Umbilical cord (tissue), 2 donors: ENCODE results near the genes DDX59, GPR25 and CACNA1S.

DNA sequence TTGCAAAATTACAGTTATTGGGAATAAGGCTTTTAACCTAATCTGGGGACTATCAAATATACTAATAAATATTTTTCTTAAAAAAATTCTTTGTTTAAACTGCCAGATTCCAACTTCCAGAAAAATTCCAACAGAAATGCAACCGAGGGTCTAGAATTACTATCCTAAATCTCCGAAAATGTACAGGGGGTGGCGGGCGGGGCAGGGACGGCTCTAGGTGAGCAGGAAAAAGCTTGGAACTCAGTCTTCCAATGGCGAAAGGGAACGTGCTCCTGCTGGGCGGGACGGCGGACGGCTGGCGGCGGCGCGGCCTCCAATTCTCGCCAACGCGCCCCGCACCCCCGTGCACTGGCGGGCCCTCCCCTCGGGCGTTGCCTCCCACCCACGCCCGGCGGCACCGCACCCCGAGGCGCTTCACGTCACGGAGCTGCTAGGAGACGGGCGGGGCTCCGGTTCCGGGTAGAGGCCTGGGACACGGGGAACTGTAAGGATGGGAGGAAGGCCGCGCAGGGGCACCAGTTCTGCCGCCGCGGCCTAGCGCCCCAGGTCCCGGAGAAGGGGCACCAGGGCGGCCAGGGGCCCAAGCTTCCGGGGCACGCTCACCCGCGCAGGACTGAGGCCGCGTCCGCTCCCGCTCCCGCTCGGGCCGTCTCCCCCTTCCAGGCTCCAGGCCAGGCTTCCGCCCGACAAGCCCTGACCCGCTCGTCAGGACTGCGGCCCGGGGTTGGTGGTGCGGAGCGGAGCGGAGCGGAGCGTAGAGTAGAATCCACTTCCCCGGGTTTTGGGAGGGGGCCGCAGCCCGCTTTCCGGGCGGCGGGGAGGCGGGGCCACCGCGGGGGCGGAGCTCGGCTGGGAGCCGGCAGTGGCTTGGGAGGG is at the start of gene DDX59:
TSS of gene DDX59 (minus strand) at position 744 of the 876 bp plus-strand sequence.
- RAMPAGE, long total RNA = start-site peak on the minus strand centred at position 693 of the sequence, 121 bp wide, 15 and 21 reads in 2 replicates

DNA sequence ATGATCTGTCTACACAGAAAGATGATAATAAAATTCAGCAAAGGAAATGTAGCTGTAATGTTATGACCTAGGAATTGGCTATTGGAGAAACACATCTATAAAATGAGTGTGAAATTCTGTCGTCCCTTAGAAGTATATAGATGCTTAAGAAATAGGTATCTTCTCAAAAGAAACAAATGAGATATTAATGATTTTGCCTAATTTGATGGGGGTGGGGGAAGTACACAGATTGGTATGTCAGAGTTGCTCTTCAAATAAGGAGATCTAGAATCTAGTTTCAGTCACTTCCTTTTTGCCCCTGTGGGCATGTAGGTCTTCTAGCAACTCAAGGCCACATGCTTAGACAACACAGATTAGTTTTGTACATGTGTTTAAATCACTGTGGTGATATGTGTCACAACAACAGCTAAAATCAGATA is 10.6 kb upstream of the GPR25 start:
- RAMPAGE, long total RNA = no peak

DNA sequence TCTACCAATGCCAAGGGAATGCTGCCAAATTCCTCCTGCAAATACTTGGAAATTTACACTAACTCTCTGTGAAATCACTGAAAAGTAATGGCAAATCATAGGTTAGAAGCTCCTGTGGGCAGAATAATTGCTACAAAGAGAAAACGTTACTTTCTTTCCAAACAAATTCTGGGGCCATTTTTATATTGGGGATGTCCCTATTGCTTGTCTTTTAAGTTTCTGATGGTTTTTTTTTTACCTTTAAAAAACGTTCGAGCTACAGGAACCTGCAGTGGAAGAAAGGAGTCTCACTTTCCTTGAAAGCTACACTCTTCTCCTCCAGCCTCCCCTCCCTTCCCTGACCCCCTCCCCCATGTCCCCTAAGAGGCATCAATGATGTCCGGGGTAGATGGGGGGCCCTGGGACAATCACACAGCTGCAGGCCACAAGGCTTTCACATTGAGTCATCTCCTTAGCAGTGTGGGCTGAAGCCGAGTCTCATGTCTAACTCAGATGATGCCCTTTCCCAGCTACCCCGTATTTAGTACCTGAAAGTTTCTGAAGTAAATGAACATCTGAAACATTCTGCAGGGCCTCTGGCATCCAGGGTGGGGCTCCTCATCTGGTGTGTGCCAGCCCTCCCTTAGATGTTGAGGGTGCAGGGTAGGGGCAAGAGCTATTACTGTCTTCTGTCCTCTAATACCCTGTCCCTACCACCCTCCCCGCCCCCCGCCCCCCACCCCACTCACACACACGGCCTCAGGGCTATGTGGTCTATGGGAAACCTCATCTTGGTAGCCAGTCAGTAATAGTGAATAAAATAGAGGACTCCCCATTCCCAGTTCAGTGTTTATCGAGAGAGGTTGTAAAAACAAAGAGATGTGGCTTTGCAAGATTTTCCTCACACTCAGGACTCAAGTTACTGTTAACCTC is 6.2 kb upstream of the GPR25 start:
- RAMPAGE, long total RNA = no peak

GRCh38 chr1:200872564-200873219 is at the start of gene GPR25:
Gene GPR25 (plus strand): TSS chr1:200872981.
- RAMPAGE, long total RNA = no peak

GRCh38 chr1:200893111-200893982 is 1.4 kb upstream of the INAVA start:
- RAMPAGE, long total RNA = no peak

DNA sequence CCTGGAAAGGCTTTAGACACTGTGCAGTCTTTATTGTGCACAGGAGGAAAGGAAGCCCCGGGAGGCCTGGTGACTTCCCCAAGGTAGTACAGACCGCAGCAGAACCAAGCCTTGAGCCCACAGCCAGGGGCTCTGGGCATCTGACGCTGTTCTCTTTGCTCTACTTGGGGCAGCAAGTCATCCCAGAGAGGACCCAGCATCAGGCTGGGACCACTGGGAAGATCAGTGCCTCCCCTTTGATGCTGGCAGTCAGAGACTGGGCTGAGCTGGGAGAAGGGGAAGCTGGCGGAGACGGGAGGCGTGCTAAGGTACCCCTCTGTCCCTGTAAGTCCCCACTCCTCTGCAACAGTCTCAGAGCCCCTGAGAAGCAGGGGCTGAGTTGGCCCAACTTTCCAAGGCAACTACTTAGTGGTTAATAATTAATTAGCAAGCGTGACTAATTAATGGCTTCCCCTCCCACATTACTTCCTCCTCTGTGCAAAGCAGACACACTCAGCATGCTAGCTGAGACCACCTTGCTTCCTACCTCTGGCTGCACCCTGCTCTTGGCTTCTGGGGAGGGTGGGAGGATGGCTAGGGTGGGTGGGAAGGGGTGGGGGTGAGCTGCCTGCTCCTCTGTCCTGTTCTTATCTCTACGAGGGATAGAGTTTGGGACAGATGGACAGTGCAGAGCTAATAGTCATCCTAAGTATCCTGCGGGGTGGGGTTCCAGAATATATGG is 1.2 kb downstream of the INAVA start:
- RAMPAGE, long total RNA = no peak

GRCh38 chr1:200916029-200916535 is 21.4 kb downstream of the INAVA start:
- RAMPAGE, long total RNA = no peak

- RAMPAGE, long total RNA = no peak
Observed at GRCh38 chr1:201112301-201112806, at the start of gene CACNA1S. Gene CACNA1S (minus strand): TSS chr1:201112426.

- RAMPAGE, long total RNA = no peak
Observed at GRCh38 chr1:201183677-201184258, 6.9 kb upstream of the IGFN1 start.

- RAMPAGE, long total RNA = no peak
Observed at GRCh38 chr1:201191447-201192297, 1.0 kb downstream of the IGFN1 start.

DNA sequence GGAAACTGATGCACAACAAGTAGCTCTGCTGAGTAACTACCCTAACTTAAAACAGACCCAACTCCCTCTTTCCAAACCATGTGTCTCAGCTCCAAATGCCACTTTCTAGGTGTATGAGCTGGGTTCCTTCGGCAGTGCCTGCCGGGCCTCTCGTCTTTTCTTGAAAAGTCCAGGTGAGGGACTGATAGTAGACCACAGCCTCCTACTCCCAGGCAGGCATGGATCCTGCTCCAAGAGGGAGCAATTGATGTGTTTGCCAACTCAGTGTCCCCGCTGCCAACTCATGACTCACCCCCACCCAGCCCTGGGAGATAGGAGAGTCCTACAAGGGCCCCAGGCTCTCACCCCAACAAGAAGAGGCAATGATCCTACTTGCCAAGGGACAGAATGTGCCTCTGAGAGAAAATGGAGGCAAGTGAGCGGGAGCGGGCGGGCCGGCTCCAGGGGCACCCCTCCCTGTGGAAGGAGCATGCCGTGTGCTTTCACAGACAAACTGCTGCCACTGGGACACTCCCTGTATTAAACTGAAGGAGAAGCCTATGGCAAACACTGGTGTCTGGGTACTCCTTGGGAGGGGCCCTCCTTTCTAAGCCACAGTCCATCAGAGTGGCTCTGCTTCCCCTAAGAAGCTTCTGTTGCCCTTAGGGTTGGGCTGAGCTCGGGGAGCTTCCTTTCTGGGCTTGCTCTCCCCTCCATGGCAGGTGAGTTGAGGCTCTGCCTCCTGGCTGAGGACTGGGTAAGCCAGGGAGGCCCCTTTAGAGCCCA is 16.6 kb downstream of the PKP1 start:
- RAMPAGE, long total RNA = no peak

- RAMPAGE, long total RNA = no peak
Observed at GRCh38 chr1:201374580-201375597, 2.6 kb downstream of the TNNT2 start.

- RAMPAGE, long total RNA = no peak
Observed at GRCh38 chr1:201386326-201387230, 9.1 kb upstream of the TNNT2 start.

DNA sequence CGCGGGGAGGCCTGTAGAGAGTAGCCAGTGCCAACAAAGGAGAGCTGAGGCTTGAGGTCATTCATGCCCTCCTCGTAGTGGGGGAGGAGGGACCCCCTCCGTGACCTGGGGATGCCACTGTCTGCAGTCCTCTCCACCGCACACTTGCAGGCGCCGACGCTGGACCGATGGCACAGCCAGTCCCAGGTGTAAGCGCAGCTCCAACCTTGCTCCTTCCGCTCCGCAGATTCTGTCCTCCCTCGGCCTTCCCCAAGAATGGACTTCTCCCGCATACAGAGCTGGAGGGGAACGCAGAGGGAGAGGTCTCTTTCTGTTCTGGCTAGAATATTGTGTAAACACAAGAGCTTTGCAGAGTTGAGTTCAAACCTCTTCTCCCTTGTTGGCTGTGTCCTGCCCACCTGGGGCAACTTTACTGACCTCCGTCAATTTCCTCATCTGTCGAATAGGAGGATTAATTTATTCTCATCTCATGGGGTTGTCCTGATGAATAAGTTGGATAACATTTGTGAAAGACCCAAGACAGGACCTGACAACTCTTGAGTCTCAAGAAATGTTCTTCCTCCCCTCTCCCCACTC is 819 bp upstream of the PHLDA3 start:
- RAMPAGE, long total RNA = no peak

GRCh38 chr1:201769674-201770780 is 58.9 kb upstream of the IPO9 start:
- RAMPAGE, long total RNA = no peak

DNA sequence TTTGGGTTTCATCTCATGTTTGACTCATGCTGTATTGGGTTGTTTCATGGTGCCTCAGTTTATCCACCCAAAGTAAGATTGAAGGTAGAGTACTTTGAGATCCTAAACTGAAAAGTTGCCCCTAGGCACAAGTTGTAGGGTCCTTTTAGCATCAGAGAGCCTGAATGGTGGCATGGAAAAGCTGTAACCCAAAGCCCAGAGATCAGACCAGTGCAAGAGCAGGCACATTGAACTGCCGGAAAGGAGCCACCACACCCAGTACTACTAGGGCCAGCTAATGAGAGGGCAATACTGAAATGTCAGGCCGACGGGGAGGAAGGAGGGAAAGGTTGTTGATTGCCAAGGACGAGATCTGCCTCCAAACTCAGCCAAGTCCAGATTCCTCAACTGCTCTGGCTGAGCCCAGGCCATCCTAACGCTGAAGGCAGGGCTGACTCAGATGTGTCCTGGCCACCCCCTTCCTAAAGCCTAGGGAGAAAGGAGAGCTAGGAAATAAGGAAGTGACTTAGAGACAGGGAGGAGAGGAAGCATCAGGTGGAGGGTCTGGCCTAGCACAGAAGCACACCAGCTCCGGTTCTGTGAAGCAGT is 42.2 kb upstream of the IPO9 start:
- RAMPAGE, long total RNA = no peak

GRCh38 chr1:201884258-201885096 is 4.2 kb upstream of the SHISA4 start:
- RAMPAGE, long total RNA = no peak

DNA sequence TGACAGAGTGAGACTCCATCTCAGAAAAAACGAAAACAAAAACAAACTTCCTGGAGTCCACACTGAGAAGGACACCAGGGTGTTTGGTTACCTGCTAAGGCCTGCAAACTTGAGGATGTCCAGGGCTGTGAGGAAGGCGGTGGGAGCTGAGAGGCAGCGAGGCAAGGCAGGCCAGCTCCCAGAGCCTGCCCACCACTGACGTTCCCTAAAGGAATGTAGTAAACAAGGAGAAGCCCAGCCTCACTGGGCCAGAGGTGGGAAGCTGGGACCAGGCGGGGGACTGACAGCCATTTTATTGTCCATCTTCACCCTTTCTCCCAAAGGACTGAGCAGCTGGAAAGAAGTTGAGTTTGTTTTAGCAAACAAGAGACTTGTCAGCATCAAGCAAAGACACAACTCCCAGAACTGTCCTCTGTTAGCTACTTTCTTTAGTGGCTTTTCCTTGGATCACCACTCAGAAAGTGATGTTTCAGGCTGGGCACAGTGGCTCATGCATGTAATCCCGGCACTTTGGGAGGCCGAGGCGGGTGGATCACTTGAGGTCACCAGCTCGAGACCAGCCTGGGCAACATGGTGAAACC is 24.2 kb downstream of the SHISA4 start:
- RAMPAGE, long total RNA = no peak

DNA sequence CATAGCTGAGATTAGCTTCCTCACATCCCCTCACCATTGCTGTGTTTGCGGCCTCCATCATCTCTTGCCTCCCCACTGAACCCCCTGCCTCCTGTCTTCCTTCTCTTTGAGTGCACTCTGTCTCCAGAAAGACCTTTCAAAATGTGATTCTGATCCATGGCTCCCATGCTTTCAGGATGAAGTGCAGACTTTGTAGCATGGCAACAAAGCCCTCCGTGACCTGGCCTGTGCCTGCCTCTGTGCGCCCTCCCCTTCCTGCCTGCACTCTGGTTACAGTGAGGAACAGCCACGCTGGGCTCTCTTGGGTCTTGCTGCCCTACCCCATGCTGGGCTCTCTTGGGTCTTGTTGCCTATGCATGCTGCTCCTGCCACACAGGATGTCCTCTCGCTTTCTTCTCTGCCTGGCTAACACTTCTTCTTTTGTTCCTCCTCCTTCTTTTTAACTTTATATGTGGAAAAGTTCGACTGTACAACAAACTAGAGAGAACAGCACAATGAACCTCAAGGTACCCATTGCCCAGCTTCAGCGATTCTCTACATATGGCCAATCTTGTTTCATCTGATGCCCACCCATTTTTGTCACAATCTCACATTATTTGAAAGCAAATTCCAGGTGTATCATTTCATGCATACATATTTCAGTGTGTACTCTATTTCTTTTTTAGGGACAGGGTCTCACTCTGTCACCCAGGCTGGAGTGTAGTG is 27.9 kb downstream of the LMOD1 start:
- RAMPAGE, long total RNA = no peak

- RAMPAGE, long total RNA = no peak
Observed at GRCh38 chr1:201928258-201928560, 18.1 kb downstream of the LMOD1 start.